ENCODE results near the gene F3.

DNA sequence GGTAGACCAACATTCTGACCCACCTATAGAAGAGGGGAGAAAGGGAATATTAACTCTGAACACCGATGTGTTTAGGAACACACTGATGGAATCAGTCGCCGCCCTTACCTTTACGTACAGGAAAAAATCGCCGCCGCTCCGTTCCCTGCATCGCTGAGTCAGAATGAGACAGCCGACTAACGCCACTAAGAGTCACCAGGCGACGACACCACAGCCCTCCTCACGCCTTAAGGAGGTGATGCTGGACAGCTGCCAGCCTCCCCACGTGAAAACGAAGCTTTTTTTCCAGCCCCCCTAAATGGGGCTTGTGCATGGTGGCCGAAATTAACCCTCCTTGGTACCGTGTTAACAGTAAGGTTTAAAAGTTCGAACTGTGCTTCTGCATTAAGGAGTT, 569 bp downstream of the DNTTIP2 start:
- PRO-cap, 2 experiments: peak in 1 of 2 experiments; most common plus-strand start position 185 of the sequence (in 1); most common minus-strand start position 165 of the sequence (in 1)

DNA sequence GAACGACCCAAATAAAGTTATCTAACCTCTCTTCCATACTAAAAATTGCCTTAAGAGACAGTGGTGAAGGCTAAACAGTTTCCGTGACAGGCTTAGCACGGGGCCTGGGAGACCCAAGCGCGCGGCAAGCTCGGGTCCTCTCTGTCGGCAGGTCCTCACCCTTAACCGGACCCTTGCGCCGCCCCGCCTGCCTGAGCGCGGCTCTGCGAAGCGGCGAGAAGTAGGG, 259 bp downstream of the DNTTIP2 start:
- PRO-cap, 2 experiments: no peak in any of the 2 experiments

DNA sequence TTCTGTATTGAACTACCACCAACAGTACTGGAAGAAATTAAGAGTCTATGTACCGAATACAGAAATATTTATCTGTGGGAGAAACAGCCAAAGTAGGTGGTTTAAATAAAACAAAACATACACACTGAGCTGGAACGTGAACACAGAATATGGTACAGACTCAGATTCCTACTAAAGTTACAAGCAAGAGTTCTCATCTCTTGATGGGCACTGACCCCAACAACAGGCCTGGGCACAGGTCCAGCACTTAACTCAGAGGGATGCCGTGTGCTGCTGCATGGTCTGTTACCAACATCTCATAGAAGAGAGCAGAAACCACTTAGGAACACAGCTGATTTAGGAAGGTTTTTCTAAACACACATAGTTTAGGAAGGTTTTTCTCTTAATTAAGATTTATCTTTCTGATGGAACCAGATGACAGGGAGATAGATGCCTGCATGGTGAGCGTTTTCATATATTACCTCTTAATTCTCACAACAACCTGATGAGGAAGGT, 1.6 kb downstream of the GCLM start:
- PRO-cap, 2 experiments: no peak in any of the 2 experiments

GRCh38 chr1:94038299-94038958, 82.5 kb downstream of the ABCA4 start:
- PRO-cap, 2 experiments: peak in 1 of 2 experiments; most common plus-strand start chr1:94038768 (in 1); most common minus-strand start chr1:94038548 (in 1)

GRCh38 chr1:94045220-94046070, 75.5 kb downstream of the ABCA4 start:
- PRO-cap, 2 experiments: peak in 1 of 2 experiments; most common plus-strand start chr1:94045864 (in 1); most common minus-strand start chr1:94045638 (in 1)

GRCh38 chr1:94194286-94194838, 43.0 kb downstream of the ARHGAP29 start:
- PRO-cap, 2 experiments: no peak in any of the 2 experiments

DNA sequence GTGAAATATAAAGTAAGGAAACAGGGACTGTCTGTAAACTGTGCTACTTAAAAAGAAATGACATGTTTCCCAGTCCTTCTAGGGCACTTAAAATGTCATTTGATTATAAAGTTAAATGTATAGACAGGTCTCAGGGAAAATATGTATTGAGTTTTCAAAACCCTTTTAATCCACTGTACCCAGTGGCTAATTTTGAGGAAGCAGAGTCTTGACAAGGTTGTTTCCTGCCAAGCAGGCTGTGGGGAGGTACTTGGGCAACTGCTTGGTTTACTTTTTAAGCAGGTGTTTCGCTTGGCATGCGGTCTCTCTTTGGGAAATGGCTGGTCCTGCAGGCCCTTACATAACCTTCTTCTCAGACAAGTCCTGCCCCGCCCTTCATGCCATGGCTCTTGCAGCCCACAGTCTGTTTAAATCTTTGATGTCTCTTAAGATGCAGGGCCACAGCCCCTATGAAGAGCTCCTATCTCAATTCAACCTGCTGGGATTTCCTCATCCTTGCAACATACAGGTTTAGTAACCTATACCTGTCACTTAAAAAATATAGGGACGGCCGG, 36.0 kb upstream of the ABCD3 start:
- PRO-cap, 2 experiments: no peak in any of the 2 experiments

DNA sequence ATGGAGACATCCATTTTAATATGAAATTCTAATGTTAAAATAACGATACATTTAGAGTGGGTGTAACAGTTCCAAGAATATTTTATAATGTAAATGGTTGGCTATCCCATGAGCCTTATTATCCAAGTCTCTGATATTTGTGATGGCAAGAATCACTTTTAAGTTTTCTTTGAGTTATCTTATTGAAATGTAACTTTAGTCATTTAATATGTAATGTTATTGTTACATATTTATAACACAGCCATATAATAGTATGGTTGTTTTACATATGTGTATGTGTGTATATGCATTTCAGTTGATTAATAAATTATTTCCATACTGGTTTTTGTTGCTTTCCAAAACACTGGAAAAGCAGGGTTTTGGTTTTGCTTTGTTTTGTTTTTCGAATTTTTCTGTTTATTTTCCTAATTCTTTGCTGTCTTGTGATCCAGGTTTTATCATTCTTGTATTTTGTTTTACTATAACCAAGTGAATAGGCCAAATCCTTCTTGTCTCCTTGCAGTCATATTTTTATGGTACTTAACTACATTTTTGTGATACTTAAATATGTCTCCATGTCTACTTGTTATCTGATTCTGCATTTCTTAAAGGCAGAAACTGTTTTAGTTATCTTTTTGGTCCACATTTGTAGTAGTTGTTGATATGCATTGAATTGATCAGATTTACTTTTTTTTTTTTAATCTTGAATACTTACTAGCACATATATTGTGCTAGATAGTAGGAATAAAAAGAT, 60.7 kb downstream of the ABCD3 start:
- PRO-cap, 2 experiments: no peak in any of the 2 experiments

DNA sequence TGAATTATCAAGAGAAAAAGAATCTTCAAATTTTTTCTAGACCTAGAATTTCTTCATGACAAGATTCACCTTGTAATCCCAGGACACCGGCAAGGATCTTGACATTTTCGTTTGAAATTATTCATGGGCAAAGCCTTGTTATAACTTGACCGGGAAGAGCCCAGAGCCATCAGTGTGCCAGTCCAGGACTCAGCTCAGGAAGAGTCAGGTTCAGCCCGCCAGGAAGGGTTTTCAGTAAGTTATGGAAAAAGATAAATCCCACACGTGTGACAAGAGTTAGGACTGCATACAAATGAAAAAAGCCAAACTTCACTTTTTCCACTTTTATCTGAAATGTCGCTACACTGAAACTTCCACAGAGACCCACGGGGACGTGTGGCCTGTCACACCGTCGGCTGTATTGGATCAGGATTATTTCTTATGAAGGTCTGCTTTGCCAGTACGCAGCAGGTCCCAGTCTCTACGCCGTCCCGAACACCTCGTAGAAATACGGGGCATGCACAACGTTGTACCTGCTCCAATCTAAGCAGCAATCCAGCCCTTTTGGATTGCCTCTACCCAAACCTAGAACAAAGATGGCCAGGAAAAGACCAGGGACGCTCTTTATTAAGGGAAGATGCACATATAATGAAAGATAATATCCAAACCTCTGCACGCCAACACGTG, 923 bp downstream of the F3 start:
- PRO-cap, 2 experiments: peak in 2 of 2 experiments; most common plus-strand start position 169 of the sequence (in 1)

DNA sequence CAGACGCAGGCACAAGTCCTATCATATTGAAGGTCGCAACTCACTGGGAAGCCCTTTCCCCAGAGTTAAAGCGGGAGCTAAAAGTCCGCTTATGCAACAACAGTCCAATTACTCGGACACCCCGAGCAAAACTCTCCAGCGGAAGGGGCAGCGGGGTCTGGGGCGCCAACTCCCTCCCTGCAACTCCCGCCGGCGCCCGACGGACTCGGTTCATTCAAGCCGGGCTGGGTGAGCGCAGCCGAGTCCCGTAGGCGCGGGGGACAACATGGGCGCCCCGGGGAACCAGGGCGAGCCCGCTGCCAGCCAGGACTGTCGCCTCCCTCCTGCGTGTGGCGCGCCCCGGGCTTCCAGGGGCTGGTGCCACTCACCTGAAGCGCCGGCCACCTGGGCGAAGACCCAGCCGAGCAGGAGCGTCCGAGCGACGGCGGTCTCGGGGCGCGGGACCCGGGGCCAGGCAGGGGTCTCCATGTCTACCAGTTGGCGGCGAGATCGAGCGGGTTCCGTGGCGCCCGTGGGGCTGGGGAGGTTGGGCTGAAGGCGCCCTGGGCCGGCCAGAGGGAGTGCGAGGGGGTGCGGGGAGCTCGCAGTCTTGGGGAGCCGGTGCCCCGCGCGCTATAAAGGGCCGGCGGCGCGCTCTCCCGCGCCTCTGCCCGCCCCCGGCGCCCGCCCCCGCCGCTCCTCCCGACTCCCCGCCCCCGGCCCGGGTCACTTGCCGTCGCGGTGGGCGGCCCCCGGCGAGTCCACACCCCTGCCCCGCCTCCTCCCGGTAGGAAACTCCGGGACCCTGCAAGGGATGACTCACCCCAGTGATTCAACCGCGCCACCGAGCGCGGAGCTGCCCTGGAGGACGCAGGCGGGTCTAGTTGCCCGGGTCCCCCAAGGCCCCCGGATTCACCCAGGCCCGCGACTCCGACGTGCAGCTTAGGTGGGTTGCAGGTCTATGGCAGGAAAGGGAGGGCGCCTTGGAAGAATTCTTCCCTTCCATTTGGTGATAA, at the start of gene F3:
Gene F3, minus strand, starts transcription at position 591 of the 995 bp plus-strand sequence.
- PRO-cap, 2 experiments: peak in 2 of 2 experiments; most common plus-strand start position 806 of the sequence (in 2); most common minus-strand start position 591 of the sequence (in 2)

DNA sequence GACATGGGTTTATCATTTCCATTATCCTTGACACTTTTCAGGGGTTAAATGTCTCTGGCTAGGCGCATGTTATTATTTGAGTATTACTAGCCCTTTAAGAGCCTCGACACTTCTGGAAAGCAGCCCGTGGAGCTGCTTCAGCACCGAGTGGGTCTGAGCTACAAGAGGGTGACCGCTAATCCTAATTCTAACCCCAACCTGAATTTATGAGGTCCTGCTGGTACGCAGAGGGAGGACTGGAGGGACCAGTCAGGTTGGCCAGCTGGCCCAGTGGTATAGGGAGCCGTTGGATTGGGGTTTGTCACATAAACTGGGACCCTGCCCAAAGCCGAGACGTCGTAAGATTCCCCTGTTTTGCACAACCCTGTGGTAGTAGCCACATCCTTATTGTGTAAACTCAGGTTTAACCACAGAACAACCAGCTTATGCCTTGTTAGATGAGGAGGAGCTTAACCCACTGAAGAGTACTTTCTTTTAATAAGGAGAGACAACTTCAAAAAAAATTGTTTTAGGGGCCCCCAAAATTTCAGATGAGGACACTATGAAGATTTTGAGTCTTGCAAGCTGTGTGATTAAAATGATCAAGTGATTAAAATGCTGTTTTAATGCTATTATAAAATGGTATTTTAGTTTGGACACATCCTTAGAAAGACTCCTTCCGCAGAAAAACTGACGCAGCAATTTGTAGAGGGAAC, 60.8 kb upstream of the F3 start:
- PRO-cap, 2 experiments: no peak in any of the 2 experiments

- PRO-cap, 2 experiments: no peak in any of the 2 experiments
Measured at GRCh38 chr1:94657700-94658273, 116.2 kb upstream of the F3 start.

GRCh38 chr1:94711206-94711622, 108.9 kb upstream of the SLC44A3 start:
- PRO-cap, 2 experiments: no peak in any of the 2 experiments

DNA sequence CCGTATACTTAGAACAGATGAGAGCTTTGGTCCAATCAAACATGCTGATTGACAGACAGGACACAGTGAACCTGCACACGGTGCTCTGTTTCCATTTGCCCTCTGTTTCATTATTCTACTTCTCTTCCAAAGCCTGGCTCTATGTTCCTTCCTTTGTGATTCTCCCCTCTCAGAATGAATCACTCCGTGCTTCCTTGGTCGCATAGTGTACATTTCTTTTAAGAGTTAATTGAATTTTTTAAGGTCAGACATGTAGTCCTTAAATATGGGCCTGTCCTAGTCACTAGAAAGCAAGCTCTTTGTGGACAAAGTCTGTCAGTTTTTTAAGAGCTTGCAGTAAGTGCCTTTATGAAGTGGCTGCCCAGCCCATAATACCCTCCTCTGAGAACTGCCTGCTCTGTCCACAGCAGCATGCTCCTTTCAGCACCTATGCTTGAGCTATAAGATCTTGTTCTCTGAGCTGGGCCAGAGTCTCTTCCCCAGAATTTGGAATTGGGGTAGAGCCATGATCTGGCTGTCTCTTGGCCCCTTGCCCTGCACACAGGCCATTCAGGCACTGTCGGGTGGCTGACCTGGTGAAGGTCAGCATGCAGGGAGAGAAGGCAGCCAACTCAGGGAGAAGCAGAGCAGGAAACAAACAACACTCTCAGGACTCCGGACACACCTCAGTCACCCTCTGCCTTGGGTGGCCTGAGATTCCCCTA, 66.7 kb upstream of the SLC44A3 start:
- PRO-cap, 2 experiments: peak in 1 of 2 experiments; most common plus-strand start position 605 of the sequence (in 1); most common minus-strand start position 442 of the sequence (in 1)

- PRO-cap, 2 experiments: no peak in any of the 2 experiments
Measured at GRCh38 chr1:94758007-94758433, 62.1 kb upstream of the SLC44A3 start.

GRCh38 chr1:94772142-94772633, 48.0 kb upstream of the SLC44A3 start:
- PRO-cap, 2 experiments: no peak in any of the 2 experiments

GRCh38 chr1:94795570-94795981, 24.6 kb upstream of the SLC44A3 start:
- PRO-cap, 2 experiments: no peak in any of the 2 experiments

DNA sequence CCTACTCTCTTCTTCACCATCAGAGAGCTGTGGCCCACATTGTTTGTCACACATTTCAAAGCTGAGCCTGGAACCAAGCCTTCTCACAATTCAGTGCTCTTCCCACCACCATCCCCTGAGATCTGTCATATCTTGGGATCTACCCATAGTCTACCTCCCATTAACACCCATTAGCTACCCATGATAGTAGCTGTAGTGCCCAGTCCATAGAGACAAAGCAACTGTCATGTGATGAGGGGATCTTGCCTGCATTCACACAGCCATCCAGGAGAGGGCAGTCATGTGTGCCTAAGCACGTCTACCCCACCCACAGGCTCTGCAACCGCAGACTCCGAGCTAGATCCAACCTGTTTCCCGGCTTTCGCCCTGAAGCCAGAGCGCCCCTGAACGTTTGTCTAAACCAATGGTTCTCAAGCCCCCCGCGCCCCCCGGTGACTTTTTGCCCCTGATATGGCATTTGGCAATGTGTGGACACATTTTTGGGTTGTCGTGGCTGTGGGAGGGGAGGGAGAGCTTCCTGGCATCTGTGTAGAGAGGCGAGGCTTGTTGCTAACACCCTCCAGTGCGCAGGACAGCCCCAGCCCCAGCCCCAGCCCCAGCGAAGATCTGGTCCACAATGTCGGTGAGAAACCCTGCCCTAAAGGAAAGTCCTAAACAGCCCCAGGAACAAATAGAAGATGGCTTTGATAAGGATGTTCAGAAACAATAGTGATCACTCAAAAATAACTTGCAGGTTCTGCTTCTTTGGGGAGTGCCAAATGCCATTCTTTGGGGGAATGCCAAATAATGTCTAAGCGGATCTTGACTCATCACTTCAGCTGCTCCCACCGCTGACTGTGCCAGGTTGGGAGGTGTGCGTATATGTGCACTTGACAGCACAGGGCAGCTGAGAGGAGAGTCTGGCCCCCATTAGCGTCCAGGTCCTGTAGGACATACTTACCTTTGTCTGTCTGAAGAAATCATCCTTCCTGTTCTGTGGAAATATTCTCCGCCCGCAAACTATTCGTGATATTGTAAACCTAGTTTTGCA, 34.5 kb downstream of the SLC44A3 start:
- PRO-cap, 2 experiments: peak in 2 of 2 experiments; most common plus-strand start position 909 of the sequence (in 2); most common minus-strand start position 836 of the sequence (in 1)

DNA sequence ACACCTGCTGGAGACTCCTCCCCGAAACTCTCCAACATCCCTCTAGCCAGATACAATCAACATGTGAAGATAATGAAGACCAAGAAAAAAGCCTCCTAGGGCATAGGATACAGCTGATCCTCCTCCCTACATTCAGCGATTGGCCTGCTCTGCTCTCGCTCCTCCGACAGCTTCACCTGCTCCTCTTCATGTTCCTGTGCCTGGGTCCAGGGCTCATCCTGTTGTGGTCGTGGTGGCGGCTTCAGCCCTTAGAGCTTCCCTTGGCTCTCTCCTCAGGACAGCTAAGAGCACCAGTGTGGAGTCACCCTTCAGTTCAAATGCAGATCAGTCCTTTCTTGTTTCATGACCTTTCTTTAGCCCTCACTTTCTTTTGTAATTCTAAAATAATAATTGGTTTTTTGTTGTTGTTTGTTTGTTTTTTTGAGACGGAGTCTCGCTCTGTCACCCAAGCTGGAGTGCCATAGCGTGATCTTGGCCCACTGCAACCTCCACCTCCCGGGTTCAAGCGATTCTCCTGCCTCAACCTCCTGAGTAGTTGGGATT, 18.7 kb downstream of the CNN3 start:
- PRO-cap, 2 experiments: no peak in any of the 2 experiments

DNA sequence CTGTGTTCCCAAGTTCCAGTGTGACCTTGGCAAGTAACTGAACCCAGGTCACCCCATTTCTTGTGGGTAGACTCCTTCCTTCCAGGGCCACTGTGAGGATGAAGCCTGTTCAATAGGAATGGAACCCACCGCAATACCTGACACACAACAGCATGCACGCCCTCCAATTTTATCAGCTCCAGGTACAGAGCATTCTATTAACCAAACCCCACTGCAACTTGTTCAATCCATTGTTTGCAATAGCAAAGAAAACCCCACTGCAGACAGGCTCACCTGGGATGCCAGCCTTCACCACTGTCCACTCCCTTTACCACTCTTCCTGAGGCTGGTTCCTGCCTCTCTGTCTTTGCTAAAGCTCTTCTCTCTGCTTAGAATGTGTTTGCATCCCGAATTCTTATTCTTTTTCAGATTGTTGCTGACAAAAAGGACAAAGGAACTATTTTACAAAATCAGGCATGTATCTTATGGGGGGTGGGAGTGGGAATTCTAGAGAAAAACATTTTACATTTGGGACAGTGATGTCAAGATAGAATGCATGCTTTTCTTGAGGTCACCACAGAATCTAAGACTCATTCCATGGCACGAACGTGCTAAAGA, 16.2 kb downstream of the CNN3 start:
- PRO-cap, 2 experiments: no peak in any of the 2 experiments